ENCODE results near the genes NTN1 and GSG1L2.

GRCh38 chr17:8953030-8953411 is 12.5 kb downstream of the PIK3R5 start:
- RRBS = no CpG with 5 or more reads among the region's 1 CpG

DNA sequence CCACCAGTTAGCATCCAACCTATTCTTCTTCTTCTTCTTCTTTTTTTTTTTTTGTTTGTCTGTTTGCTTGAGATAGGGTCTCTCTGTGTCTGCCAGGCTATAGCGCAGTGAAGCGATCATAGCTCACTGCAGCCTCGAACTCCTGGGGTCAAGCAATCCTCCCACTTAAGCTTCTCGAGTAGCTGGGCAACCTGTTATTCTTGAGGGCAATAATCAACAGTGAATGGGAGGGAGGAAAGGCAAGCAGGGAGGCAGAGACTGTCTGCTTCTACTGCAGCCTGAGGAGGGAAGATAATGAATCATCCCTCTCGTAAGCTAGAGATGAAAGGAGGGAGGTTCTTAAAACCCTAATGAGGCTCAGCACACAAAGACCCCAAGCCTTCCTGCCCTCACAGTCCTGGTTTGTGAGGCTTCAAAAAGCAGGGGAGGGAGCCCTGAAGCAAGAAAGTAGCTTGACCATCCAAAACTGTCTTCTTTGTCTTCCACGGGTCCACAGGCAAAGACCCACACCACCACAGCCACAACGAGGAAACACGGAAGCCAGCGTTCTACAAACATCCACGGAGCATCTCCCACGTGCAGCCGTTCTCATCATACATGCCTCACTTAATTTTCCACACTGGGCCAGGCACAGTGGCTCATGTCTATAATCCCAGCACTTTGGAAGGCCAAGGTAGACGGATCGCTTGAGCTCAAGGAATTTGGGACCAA is 1.9 kb downstream of the PIK3R5 start:
- RRBS = no CpG with 5 or more reads among the region's 14 CpGs

- RRBS = 2% methylated on average over 75 of the region's 123 CpGs
Measured at GRCh38 chr17:9020984-9021967, at the start of gene NTN1. Gene NTN1, plus strand, starts transcription at chr17:9021510.

- RRBS = no CpG with 5 or more reads among the region's 14 CpGs
Measured at GRCh38 chr17:9170625-9171660, 149.6 kb downstream of the NTN1 start.

DNA sequence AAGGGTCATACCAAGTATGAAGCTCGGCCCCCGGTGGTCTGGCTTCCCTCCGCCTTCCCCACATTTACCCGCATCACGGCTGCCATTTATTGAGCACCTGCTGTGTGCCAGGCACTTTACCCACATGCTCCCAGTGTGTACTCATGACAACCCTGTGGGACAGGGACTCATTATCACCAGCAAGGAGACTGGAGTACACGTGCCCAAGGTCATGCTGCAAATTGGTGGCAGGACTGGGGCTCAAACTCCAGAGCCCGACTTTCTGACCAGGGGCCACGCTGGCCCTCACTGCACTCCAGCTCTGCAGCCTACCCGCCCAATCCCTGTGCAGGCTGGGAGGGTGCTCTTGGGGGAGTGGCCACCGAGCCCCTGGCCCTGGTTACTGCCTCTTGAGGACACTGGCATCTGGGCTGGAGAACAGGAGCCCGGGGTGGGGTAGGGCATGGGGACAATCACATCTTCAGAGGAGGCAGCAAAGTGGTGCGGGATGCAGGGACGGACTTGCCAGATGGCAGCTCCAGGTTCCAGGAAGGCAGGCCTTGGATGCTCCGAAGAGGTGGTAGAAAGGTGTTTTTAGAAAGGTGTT is 220.4 kb downstream of the NTN1 start:
- RRBS = 56% methylated on average over 2 of the region's 14 CpGs

- RRBS = no CpG with 5 or more reads among the region's 6 CpGs
Measured at GRCh38 chr17:9272092-9272374, 250.7 kb downstream of the NTN1 start.

DNA sequence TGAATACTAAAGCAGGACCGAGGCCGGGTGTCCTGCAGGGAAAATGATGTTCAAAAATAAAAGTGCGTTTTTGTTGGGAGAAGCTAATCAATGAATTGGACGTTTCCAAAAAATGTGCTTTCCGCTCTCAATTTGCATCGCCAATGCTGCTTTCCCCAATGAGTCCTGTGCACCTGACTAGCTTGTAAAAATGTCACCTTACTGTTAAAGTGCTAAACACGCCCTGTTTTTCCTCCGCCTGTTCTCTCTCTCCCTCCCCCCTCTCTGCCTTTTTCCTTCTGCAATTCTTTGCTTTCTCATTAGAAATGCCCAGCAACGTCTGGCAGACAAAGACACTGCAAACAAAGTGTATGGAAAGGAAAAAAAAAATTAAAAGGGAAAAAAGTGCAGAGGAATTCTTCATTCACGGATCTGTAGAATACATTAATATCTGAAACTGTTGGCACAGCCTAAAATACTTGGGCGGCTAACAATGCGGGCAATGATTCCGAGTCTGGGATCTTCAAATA is 244.0 kb downstream of the STX8 start:
- RRBS = no CpG with 5 or more reads among the region's 13 CpGs

GRCh38 chr17:9669811-9670053 is 24.4 kb downstream of the USP43 start:
- RRBS = no CpG with 5 or more reads among the region's 2 CpGs

- RRBS = no CpG with 5 or more reads among the region's 7 CpGs
Measured at GRCh38 chr17:9671194-9671651, 25.9 kb downstream of the USP43 start.

DNA sequence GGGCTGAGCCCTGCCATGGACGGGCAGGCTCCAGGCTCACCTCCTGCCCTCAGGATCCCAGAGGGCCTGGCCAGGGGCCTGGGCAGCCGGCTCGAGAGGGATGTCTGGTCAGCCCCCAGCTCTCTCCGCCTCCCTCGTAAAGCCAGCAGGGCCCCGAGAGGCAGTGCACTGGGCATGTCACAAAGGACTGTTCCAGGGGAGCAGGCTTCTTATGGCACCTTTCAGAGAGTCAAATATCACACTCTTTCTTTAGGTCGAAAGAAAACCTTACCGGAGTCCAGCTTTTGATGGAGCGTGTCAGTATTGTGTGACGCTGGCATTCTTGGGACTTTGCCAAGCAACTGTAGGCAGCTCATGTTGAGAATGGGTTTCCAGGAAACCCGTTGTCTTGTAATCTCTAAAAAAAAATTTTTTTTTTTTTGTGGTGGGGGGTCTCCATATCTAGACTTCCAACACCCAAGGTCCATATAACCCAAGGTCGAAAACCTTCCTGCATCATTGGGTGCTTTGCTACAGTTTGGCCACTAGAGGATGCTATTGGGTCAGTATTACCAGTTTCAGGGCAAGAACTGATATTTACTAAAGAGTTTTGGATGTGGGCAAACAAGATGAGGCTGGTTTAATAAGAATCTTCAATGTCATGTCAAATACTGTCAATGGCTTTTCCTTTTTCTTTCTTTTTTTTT is 62.5 kb downstream of the DHRS7C start:
- RRBS = no CpG with 5 or more reads among the region's 12 CpGs

DNA sequence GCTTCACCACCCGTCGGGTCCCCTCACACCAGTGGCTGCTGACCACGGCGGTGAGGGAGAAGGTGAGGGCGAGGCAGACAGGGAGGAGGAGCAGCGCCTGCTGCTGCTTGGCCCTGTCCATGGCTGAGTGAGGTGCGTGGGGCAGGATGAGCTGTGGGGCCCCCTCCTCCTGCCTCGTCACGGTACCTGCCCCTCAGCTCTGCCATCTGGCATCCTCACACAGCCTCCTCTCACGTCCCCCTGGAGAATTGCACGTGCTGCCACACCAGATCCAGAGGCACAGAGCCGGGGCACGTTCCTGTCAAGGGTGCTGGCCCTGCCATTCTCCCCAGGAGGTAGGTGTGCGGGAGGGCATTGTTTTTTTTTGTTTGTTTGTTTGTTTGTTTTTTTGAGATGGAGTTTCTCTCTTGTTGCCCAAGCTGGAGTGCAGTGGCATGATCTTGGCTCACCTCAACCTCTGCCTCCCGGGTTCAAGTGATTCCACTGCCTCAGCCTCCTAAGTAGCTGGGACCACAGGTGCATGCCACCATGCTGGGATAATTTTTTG is at the start of gene GSG1L2:
GSG1L2 (minus strand) TSS at position 129 of the 547 bp plus-strand sequence.
- RRBS = no CpG with 5 or more reads among the region's 15 CpGs

GRCh38 chr17:9837556-9838444 is 12.1 kb downstream of the GLP2R start:
- RRBS = no CpG with 5 or more reads among the region's 11 CpGs

DNA sequence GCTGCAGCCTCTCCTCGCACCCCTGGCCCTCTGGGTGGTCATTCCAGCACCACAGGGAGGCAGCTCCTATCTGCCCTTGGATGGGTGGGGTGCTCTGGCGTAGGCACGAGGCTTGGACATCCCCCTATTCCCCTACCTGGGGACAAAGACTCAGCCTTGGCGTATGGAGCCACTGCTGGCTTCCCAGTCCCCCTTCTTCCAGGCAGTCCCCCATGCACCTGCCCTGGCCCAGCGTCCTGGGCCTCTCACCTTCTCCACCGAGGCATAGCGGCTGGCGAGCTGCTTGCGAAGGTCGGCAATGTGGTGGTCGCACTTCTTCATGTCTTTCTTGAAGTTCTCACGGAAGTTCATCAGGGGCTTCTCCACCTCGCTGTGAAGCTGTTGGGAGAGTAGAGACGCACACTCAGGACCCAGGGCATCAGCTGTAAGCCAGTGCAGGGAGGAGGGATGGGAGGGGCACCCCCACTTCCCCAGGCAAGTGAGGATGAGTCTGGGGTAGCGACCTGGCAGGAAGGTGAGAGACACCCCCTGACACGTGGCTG is 21.4 kb upstream of the RCVRN start:
- RRBS = no CpG with 5 or more reads among the region's 16 CpGs

DNA sequence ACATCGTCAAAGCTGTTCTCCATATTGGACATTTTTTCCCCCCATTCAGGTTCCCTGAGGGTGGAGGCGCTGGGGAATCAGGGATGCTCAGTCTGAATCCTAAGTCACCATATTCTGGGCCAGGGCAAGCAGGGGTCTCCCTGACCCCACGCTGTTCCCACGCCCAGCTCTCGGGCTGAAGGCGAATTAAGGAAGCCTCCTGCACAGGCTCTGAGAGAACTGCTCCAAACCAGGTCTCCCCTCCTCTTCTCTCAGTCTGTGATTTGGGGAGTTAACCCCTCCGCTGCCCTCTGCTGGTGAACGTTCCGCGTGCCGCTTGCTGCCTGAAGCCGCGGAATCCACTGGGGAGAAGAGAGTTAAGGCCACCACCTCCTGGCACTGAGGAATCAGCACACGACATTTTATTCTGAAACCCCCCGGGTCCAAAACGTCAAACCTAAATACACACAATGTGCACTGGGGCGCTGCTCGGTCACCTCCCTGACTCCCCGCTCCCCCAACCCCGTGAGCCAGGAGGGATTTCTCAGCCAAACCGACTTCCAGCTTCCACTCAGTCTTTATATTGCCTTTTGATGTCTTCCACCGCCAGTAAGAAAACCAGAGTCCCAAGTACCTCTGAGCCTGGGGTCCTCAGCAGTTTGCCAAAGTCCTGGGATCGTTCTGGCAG is 54.3 kb upstream of the RCVRN start:
- RRBS = no CpG with 5 or more reads among the region's 23 CpGs

- RRBS = 97% methylated on average over 4 of the region's 23 CpGs
Measured at GRCh38 chr17:10019672-10020523, 114.8 kb upstream of the RCVRN start.

DNA sequence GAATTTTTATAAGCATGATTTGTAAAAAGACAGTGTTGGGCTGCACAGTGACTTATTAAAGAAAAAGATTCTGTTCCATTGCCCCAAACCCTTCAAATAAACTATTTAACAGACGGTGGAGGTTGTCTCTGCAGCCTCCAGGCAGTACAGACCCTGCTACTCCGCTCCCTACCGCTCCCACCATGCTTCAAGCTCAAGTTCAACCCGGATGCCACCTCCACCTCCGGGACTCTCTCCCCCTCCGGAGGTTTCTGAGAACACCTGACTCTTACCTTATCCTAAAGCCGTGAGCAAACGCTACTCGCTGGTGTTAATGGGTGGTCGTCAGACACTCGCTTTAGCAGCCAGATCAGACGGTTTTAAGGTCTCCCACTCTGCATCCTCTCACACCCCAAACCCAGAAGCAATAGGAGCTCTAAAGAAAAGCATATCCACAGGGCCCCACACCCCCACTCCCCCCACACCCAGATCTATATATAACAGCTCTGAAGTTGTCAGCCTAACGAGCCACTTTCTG is 120.9 kb upstream of the RCVRN start:
- RRBS = no CpG with 5 or more reads among the region's 13 CpGs

GRCh38 chr17:10062688-10063461 is 135.5 kb downstream of the GAS7 start:
- RRBS = no CpG with 5 or more reads among the region's 14 CpGs

DNA sequence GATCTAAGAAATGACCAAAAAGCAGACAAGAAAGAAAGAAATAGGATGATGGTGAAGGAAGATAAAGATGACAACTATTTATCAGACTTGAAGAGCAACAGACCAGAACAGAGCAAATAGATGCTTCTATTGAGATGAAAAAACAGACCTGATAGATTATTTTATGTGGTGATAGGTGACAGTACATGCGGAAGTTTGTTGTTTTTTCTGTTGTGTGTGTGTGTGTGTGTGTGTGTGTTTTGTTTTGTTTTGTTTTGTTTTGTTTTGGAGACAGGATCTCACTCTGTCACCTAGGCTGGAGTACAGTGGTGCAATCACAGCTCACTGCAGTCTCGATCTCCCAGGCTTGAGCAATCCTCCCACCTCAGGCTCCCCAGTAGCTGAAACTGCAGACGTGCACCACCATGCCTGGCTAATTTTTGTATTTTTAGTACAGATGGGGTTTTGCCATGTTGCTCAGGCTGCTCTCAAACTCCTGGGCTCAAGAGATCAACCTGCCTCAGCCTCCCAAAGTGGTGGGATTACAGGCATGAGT is 120.5 kb downstream of the GAS7 start:
- RRBS = no CpG with 5 or more reads among the region's 3 CpGs

DNA sequence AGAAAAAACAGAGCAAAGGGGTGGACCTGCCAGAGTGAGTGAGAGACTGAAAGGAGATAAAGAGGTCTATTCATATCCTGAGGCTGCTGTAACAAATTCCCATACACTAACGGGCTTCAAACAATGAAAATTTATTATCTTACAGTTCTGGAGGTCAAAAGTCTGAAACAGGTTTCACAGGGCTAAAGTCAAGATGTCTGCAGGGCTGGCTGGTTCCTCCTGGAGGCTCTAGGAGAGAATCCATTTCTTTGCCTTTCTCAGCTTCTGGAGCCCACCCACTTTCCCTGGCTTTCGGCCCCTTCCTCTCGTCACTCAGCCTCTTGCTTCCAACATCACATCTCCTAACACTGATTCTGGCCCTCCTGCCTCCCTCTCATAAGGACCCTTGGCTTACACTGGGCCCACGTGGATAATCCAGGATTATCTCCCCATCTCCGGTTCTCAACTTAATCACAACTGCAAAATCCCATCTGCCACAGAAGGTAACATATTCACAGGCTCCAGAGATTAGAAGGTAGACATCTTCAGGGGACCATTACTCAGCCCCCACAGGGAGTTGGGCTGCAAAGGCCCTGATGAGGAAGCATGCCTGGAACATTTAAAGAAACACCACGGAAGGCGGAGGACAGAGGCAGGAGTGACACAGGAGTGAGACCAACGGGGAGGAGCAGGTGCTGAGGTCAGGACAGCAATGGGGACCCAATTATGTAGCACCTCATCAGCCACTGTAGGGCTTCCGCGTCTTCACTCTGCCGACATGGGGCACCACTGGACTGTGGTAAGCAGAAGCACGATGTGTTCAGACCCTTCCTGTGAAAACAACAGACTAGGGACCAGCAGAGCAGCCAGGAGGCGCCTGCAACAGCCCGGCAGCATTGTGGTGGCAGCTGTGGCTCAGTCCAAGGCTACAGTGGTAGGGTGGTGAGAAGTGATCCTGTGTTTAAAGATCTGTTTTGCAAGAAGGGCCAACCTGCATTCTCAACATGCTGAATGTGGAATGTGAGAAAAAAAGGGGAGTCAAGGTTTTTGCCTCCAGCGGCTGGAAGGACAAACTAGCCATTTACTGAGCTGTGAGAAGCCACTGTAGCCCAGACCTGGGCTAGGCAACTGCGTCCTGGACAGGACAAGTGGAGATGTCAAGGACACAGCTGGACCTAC is 81.1 kb downstream of the GAS7 start:
- RRBS = no CpG with 5 or more reads among the region's 16 CpGs

DNA sequence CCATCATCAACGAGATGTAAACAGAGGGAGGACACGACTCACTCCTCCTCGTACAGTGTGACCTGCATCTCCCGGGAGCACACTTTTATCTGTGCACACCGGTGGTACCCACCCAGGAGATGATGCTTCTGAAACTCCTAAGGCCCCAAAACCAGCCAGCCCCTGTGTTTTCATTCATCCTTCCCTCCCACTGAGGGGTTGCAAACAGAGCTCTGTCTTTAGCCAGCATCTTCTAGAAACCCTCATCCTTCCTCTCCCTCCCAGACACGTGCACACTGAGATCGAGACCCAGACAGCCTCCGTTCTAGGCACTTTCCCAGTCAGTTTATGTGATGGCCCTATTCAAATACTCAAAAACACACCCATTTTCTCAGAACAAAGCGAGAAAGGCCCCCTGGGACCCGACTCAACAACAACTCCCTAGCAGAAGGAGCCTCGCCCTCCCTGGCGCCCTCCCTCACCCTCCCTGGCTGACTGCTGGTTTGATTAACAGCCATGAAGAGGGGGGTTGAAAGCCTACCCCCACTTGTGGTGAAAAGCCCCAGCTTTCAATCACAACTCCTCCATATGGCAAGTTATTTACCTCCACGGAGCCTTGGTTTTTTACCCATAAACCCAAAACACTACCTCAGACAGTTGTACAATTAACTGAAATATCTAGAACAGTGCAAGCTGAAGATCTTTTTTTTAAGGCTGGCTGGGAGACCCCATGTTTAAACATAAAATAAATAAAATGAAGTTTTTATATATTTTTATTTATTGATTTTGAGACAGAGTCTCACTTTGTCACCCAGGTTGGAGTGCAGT is 76.1 kb downstream of the GAS7 start:
- RRBS = no CpG with 5 or more reads among the region's 13 CpGs